BJ (cell line): ENCODE results near the gene NDFIP2.

GRCh38 chr13:75480503-75481212, 1.3 kb downstream of the TBC1D4 start:
- CAGE, long polyA plus RNA = no peak
- RRBS = 2% methylated on average over 21 of the region's 52 CpGs

DNA sequence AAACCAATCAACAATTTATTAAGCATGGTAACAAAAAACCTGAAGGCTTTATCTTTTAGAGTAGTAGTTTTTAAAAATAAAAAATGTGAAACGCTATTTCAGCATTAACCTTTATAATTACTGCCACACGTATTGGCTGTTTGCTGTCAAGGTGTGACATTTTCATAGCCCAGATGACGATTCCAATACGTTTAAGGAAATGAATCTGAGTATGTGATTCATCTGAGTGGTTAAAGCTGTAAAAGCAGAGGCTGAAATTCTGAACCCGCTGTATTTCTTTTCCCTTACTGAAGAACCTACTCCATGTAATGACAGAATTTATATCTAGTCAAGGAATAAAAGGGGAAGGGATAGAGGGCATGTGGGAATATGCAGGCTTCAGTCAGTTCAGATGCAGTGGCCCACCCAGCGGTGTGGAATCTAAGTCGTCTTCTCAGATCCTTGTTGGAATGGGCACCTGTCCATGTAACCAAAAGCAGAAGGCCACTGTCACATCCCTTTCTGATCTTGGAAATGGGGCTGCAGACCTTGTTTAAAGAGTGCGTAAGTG, 166.1 kb downstream of the LMO7 start:
- CAGE, long polyA plus RNA = no peak
- RRBS = no CpG with 5 or more reads among the region's 8 CpGs

DNA sequence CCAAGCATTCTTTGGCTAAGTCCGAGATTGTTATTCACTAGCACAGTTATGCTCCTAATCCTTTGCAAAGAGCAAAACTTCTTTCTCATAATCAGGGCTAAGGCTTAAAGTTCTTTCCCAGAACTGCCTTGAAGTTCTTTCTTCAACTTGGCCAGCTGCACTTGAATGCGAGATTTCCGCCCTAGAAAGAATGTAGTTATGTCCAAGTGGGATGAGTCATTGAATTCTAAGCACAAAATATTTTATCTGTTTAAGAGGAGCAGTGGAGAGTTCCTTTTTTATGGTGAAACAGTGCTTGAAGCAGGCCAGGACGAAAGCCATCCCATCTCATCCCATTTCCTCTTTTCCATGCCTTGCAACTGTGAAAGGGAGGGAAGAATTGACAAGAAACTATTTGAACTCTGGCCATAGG, 174.7 kb downstream of the KCTD12 start:
- CAGE, long polyA plus RNA = no peak
- RRBS = no CpG with 5 or more reads among the region's 4 CpGs

DNA sequence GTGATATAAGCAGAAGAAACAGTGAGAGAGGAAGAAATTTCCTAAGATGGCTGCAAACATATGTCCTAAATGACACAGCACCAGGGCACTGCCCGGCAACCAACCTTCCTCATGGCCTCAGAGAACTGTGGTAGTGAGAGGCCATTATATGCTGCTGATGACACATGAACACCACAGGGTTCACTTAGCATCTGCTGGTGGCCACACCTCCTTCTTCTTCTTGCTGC, 88.2 kb downstream of the KCTD12 start:
- CAGE, long polyA plus RNA = no peak
- RRBS = no CpG with 5 or more reads among the region's 1 CpG

- CAGE, long polyA plus RNA = no peak
- RRBS = no CpG with 5 or more reads among the region's 3 CpGs
Measured at GRCh38 chr13:76884029-76884256, 2.3 kb downstream of the KCTD12 start.

DNA sequence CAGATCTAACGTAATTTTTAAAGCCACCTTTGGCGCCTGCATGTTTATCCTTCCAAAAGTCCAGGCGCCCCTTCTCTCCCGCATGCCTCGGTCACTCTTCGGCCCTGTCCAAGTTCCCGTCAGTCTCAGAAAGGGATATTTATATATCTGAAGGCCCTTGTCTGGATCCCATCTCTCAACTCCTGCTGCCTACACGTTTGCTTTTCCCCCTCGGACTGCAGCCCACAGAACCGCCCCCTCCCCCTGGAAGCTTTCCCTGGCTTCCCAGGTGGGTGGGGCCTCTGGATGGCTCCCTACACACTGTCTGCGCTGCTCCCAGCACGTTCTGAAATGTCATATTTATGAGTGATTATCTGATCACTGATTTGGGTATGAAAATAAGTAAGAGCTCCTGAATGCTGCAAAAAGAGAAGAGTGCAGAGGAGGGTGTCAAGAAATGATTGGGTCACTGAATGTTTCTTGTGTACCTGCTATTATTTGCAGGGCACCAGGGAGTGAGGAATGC, 1.1 kb upstream of the KCTD12 start:
- CAGE, long polyA plus RNA = no peak
- RRBS = no CpG with 5 or more reads among the region's 12 CpGs

GRCh38 chr13:77051788-77052453, 25.0 kb upstream of the FBXL3 start:
- CAGE, long polyA plus RNA = no peak
- RRBS = no CpG with 5 or more reads among the region's 10 CpGs

GRCh38 chr13:77143193-77143823, 116.3 kb upstream of the FBXL3 start:
- CAGE, long polyA plus RNA = no peak
- RRBS = no CpG with 5 or more reads among the region's 4 CpGs

GRCh38 chr13:77316271-77317002, 10.5 kb downstream of the MYCBP2 start:
- CAGE, long polyA plus RNA = no peak
- RRBS = no CpG with 5 or more reads among the region's 5 CpGs

- CAGE, long polyA plus RNA = no peak
- RRBS = 2% methylated on average over 23 of the region's 58 CpGs
Measured at GRCh38 chr13:77697777-77698199, 301 bp downstream of the SLAIN1 start.

DNA sequence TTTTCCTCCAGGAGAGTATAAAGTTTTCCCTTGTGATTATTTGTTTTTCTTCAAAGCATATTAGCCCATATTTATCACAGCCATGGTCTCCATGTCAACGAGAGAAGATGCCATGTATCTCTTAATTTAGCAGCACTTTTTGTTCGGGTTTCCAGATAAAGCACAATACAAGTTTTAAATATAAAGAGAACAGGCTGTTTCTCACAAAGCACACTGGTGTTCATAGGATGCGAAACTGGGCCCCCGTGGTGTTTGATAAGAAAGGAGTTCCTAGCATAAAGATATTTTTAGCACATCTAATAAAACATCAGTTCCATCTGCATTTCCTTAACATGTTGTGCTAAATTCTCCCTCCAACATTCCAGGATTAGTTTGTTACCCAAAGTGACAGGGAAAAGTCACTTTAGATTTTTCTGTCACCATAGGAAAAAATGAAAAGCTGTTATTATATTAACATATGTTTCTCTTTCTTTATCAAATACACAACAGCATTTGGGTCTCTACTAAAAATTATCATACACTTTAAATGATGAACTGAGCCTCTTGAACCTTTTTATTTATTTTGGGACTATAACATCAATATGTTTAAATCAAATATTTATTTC, 72.4 kb upstream of the EDNRB start:
- CAGE, long polyA plus RNA = no peak
- RRBS = no CpG with 5 or more reads among the region's 4 CpGs

GRCh38 chr13:78657619-78657993, 1.3 kb downstream of the OBI1 start:
- CAGE, long polyA plus RNA = no peak
- RRBS = no CpG with 5 or more reads among the region's 3 CpGs

- CAGE, long polyA plus RNA = no peak
- RRBS = no CpG with 5 or more reads among the region's 1 CpG
Measured at GRCh38 chr13:79308792-79309254, 97.2 kb downstream of the RBM26 start.

DNA sequence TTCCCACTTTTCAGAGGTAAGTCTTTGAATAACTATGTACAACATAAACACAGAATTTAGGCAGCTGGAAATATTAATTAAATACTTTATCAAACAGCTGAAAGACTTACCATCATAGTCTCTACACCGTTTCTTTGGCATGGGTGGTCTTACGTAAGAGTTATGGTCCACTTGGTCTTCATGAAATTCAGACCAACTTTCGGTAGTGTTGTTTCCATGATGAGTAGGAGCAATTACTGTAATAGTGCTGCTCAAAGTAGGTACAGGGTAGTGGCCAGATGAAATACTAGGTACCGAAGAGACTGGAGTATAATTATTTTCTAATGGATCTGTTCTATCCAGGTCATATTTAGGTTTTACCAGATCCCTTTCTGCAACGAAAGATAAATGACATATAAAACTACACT, 37.4 kb downstream of the RBM26 start:
- CAGE, long polyA plus RNA = no peak
- RRBS = no CpG with 5 or more reads among the region's 5 CpGs

- CAGE, long polyA plus RNA = no peak
- RRBS = no CpG with 5 or more reads among the region's 6 CpGs
Measured at GRCh38 chr13:79440943-79441584, 35.0 kb upstream of the RBM26 start.

GRCh38 chr13:79480649-79481589, at the start of gene NDFIP2:
Gene NDFIP2, plus strand, starts transcription at chr13:79481155.
- CAGE, long polyA plus RNA = start-site peak on the plus strand at chr13:79481272-79481483, 1,541 and 974 reads in 2 replicates
- RRBS = under 1% methylated on average over 40 of the region's 81 CpGs

- CAGE, long polyA plus RNA = no peak
- RRBS = no CpG with 5 or more reads among the region's 1 CpG
Measured at GRCh38 chr13:79779680-79780159, 298.8 kb downstream of the NDFIP2 start.

DNA sequence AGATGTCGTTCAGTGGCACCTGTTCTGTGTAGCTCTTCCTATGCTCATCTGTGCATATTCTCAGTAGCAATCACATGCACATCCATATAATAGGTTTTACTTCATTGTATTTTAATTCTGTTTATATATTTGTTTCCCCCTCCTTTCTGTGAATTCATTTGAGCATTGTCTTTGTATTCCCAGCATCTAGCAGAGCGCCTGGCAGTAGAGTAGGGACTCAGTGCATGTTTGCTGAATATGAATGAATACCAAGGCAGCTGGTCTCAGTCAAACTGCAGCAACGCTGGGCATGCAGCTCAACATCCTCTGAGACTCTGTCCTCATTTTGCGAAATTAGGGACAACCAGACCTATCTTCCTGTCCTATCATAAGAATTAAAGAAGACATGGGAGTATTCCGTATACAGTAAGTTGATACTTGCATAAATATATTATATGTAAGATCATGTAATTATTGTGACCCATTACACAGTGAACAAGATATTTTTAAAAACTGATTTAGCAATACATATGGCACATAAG, 330.0 kb downstream of the SPRY2 start:
- CAGE, long polyA plus RNA = no peak
- RRBS = no CpG with 5 or more reads among the region's 5 CpGs

DNA sequence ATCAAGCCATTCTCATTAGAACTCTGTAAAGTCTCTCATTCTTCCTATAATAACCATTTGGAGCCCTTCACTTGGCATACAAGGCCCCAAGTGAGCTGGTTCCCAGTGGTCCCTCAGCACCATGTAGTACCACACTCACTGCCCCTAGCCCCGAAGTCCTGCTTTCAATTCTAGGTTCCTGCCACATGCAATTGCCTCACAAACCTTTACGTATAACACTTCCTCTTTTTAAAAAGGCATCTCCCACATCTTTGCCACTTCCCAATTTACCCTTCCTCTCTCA, 304.1 kb downstream of the SPRY2 start:
- CAGE, long polyA plus RNA = no peak
- RRBS = no CpG with 5 or more reads among the region's 2 CpGs

- CAGE, long polyA plus RNA = no peak
- RRBS = no CpG with 5 or more reads among the region's 4 CpGs
Measured at GRCh38 chr13:80199210-80199559, 141.7 kb downstream of the SPRY2 start.